HGPS cell (cell line): ENCODE data around the genes ADTRP, HIVEP1 and EDN1.

DNA sequence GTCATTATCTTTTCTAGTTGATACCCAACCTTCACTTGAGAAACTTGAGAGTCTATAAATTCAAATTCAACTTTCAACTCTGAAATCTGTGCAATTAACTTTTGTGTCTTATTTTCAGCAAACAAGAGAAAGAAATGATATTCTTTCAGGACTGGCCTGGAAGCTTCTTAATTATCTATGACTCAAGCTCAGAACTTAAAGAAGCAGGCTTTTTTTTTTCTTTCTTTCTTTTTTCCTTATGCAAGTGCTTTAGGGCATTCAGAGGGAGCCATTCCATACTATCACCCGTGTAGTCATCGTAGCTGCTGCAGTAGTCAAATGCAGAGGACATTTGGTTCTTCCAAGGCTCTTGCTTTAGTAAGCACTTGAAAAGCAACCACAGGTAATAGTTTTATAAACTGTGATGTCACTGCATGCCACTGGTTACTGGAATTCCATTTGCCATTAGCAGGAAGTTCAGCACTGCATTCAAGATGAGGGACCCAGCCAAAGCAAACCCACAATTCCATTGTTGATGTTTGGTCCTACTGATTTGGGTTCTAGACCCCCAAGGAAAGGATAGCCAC, 92.9 kb downstream of the ADTRP start:
- RRBS: no CpG with 5 or more reads among the region's 2 CpGs

GRCh38 chr6:11744530-11745476, 33.8 kb downstream of the ADTRP start:
- RRBS: no CpG with 5 or more reads among the region's 4 CpGs

DNA sequence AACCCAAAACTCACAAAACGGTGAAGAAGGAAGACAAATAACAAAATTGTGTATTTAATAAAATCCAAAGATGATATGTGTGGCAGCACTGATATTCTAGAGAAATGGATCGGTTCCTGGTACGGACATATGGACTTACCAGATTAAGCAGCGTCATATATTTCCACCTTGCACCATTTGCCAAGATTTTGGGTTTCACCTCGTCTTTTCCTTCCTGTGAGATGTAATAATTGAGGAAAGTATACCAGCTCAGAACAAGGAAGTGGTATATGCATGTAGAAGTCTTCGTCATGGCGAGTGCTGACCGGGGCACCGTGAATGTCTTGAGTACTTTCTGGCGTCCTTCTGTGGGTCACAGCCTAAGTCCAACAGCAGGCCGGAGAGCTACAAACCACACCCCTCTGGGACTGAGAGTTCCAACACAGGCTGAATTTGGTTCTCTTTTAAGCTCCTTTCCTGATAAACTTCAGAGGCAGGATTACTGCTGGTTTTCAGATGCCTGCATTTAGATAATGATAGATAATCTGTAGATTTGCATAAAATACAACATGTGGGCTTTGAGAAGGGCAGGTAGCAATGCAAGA, at the start of gene ADTRP:
ADTRP (minus strand) TSS at position 336 of the 584 bp plus-strand sequence.
- RRBS: 49% methylated on average over 4 of the region's 11 CpGs

- RRBS: no CpG with 5 or more reads among the region's 5 CpGs
These were observed 72.9 kb upstream of the ADTRP start for GRCh38 chr6:11851535-11851807.

- RRBS: no CpG with 5 or more reads among the region's 2 CpGs
These were observed 62.0 kb upstream of the HIVEP1 start for GRCh38 chr6:11950133-11950580.

- RRBS: no CpG with 5 or more reads among the region's 25 CpGs
These were observed 3.7 kb upstream of the HIVEP1 start for GRCh38 chr6:12008250-12008957.

DNA sequence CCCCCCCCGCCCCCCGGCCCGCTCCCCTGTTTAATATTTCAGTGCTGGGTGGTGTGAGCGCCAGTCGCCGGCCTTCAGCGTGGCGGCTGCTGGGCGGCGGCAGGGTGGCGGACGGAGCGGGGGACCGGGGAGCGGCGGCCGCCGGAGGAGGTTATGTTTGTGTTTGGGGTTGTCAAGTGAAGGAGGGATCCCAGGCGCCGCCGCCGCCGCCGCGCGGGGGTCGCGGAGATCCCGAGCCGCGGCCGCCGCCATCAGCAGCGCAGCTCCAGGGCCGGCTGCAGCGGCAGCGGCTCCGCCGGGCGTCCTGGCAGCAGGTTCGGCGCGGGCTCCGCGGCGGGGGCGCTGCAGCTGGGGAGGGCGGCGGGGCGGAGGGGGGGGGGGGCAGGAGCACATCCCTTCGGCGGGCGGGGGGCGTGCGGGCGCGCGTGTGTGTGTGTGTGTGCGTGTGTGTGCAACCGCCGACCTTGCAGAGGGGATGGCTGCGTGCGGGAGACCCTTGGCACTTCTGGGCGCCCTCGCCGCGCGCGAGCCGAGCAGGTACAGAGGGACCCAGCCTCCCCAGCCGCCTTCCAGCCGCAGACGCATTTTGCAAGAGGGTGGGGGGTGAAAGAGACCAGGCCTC, at the start of gene HIVEP1:
HIVEP1 (plus strand) TSS at position 60 of the 622 bp plus-strand sequence.
- RRBS: under 1% methylated on average over 14 of the region's 73 CpGs

DNA sequence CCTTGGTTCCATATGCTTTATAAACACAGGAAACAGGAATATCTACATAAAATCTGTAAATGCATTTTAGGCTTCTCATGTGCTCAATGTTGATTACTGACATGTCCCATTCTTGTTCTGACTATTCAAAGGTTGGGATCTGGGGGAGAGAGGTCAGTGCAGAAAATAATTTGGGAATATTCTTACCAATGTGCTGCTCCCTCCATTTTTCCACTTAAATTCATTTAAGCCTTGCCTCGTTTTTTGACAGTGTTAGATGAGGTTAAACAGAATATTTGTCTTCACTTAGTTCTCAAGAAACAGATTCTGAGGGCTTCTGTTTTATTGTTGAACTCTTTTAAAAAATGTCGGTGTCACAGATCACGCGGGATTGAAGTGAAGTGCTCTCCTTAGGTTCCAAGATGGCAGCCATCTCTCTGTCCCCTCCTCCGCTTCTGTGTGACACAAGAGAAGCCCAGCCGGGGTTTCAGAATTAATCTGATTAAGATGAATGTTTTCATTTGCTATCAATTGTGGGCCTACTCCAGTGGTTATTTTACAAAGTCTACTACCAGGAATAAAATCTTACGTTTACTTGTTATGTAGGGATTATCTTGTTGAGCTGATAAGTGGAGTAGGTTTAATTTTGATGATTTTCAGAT, 10.7 kb downstream of the HIVEP1 start:
- RRBS: no CpG with 5 or more reads among the region's 7 CpGs

GRCh38 chr6:12289785-12290913, at the start of gene EDN1:
Gene EDN1 (plus strand): TSS chr6:12290361.
- RRBS: 3% methylated on average over 3 of the region's 42 CpGs

GRCh38 chr6:12291103-12291276, 829 bp downstream of the EDN1 start:
- RRBS: no CpG with 5 or more reads among the region's 5 CpGs

GRCh38 chr6:12294641-12295154, 4.5 kb downstream of the EDN1 start:
- RRBS: no CpG with 5 or more reads among the region's 2 CpGs

GRCh38 chr6:12328618-12329092, 38.5 kb downstream of the EDN1 start:
- RRBS: no CpG with 5 or more reads among the region's 3 CpGs

DNA sequence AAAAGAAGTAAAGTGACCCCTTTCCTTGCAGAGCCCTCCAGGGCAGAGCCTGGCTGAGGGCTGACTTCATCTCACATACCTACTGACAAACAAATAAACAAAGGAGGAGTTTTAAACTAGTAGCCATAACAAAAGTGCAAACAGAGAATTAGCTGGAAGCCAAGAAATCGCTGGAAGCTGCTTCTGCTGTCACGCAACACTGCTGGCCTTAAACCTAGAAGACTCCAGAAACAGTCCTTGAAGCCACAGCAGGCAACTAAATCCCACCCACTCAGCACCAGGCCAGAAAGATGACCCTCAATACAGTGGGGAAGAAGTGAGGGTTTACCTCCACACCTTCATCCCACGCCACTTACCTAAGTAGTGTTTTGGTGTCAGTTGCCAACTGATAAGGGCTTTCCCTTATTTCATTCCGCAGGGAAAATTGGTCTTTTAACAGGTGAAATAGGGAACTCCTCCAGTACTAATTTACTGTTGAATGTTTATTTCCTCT, 46.1 kb downstream of the EDN1 start:
- RRBS: no CpG with 5 or more reads among the region's 4 CpGs

DNA sequence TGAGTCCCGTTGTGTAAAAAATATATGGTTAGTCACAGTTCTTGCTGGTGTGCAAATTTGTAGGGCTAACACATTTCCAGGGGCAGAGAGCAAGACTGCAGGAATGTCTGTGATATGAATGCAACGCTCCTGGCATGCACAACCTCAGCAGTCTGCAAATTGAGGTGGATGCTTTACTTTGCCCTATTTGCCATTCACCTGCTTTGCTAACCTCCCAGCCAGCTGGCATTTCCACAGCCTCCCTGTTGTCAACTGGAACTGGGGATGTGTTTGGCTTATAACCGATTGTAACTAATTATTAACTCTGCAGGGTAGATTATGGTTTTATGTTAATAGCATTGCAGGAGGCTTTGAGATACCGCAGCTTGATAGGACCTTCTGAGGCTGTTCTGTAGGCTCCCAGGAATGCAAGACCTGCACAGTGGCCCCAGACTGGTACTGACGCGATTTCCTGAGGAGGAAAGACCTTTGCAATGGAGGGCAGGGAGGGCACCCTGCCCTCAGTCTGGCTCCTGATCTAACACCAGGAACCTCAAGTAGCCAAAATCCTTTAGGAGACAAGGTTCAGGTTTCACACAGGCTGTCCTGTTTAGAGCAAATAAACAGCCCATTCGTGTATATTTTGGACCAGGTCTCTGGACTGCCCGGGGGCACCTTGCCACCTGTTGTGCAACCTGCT, 53.4 kb downstream of the EDN1 start:
- RRBS: no CpG with 5 or more reads among the region's 8 CpGs

GRCh38 chr6:12408602-12409281, 118.6 kb downstream of the EDN1 start:
- RRBS: no CpG with 5 or more reads among the region's 14 CpGs

- RRBS: no CpG with 5 or more reads among the region's 2 CpGs
These were observed 292.5 kb downstream of the PHACTR1 start for GRCh38 chr6:13009095-13009410.

GRCh38 chr6:13308326-13308880, 19.9 kb downstream of the TBC1D7 start:
- RRBS: no CpG with 5 or more reads among the region's 2 CpGs

DNA sequence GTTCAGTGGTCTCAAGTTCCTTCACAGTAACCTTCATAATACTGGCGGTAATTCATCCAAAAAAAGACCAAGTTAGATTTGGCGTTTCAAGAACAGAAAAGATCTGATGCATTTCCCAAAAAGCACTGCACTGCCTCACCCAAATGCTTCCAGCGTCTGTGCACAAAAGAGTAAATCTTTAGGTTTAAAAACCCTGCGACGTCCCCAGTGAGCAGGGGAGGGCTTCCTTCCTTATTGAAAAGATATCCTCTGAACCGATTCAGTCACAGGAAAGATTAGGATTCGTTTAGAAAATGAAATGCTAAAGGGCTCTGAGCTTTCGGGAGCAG, 679 bp downstream of the TBC1D7 start:
- RRBS: no CpG with 5 or more reads among the region's 8 CpGs

DNA sequence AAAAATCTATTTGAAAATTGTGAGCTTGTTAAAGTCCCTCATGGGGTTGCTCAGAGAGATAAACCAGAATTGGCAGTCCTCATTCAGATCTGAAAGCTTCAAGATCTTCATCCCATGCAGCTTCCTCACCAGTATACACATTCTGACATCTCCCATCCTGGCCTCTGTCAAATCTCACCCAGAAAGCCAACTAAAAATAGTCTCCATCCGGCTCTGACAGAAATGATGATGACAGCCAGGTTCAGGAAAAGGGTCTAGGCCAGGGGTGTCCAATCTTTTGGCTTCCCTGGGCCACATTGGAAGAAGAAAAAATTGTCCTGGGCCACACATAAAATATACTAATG, 61.9 kb downstream of the GFOD1 start:
- RRBS: no CpG with 5 or more reads among the region's 1 CpG

GRCh38 chr6:13453602-13454356, 33.6 kb downstream of the GFOD1 start:
- RRBS: no CpG with 5 or more reads among the region's 5 CpGs